ENCODE results near the genes B2M and SEMA6D.

- PRO-cap = no peak
Observed at GRCh38 chr15:44252376-44252754, 36.2 kb upstream of the GOLM2 start.

- PRO-cap = unidirectional peak, minus-strand start at chr15:44296752
Observed at GRCh38 chr15:44296575-44297039, 8.1 kb downstream of the GOLM2 start.

GRCh38 chr15:44565117-44565996 is 28.4 kb downstream of the EIF3J start:
- PRO-cap = no peak

- PRO-cap = unidirectional peak, plus-strand start at chr15:44683497
Observed at GRCh38 chr15:44683175-44683769, 19.8 kb upstream of the SPG11 start.

- PRO-cap = bidirectional peak, plus-strand start at chr15:44711517, minus-strand start at chr15:44711341; bidirectional peak, plus-strand start at chr15:44712171, minus-strand start at chr15:44711881
Observed at GRCh38 chr15:44711468-44712361, at the start of gene B2M. Gene B2M (plus strand): TSS chr15:44711517.

DNA sequence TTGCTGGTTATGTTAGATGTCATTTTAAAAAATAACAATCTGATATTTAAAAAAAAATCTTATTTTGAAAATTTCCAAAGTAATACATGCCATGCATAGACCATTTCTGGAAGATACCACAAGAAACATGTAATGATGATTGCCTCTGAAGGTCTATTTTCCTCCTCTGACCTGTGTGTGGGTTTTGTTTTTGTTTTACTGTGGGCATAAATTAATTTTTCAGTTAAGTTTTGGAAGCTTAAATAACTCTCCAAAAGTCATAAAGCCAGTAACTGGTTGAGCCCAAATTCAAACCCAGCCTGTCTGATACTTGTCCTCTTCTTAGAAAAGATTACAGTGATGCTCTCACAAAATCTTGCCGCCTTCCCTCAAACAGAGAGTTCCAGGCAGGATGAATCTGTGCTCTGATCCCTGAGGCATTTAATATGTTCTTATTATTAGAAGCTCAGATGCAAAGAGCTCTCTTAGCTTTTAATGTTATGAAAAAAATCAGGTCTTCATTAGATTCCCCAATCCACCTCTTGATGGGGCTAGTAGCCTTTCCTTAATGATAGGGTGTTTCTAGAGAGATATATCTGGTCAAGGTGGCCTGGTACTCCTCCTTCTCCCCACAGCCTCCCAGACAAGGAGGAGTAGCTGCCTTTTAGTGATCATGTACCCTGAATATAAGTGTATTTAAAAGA is 2.1 kb downstream of the B2M start:
- PRO-cap = no peak

- PRO-cap = no peak
Observed at GRCh38 chr15:44882413-44882866, 74.0 kb upstream of the TERB2 start.

DNA sequence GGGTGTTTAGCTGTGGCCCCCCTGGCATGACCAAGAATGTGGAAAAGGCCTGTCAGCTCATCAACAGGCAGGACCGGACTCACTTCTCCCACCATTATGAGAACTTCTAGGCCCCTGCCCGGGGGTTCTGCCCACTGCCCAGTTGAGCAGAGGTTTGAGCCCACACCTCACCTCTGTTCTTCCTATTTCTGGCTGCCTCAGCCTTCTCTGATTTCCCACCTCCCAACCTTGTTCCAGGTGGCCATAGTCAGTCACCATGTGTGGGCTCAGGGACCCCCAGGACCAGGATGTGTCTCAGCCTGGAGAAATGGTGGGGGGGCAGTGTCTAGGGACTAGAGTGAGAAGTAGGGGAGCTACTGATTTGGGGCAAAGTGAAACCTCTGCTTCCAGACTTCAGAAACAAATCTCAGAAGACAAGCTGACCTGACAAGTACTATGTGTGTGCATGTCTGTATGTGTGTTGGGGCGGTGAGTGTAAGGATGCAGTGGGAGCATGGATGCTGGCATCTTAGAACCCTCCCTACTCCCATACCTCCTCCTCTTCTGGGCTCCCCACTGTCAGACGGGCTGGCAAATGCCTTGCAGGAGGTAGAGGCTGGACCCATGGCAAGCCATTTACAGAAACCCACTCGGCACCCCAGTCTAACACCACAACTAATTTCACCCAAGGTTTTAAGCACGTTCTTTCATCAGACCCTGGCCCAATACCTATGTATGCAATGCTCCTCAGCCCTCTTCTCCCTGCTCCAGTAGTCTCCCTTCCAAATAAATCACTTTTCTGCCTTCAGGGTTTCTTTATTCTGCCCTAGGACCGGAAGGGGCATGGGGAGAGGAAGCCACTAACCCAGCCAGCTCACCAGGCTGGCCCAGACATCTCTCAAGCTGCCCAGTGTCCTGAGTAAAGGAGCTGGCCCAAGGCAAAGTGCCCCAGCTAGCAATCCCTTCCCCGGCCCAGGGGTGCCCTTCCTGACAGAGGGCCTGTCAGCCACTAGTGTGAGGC is 22.7 kb downstream of the SHF start:
- PRO-cap = no peak

GRCh38 chr15:45234427-45235140 is 17.4 kb upstream of the SLC28A2 start:
- PRO-cap = no peak

GRCh38 chr15:45401396-45401990 is 643 bp upstream of the SPATA5L1 start:
- PRO-cap = no peak

DNA sequence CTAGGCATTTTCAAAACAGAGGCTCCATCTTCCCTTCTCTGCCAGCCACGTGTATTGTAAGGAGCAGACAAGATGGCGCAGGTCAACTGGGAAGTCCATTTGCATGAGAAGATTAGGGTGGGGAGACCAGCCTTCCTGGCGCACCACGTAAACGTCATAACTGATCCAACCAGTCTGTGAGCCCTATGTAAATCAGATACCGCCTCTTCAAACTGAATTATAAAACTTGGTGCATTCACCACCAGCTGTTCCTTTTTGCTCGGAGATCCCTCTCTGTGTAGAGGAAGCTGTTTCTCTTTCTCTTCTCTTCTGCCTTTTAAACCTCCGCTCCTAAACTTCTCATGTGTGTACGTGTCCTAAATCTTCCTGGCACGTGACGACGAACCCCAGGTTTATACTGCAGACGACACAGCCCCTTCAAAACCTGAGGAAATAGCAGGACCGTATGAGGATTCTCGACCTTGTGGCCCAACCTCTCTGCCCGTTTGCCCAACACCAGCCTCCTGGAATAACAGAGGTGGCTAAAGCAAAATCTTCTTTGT is 26.4 kb upstream of the SLC30A4 start:
- PRO-cap = no peak

DNA sequence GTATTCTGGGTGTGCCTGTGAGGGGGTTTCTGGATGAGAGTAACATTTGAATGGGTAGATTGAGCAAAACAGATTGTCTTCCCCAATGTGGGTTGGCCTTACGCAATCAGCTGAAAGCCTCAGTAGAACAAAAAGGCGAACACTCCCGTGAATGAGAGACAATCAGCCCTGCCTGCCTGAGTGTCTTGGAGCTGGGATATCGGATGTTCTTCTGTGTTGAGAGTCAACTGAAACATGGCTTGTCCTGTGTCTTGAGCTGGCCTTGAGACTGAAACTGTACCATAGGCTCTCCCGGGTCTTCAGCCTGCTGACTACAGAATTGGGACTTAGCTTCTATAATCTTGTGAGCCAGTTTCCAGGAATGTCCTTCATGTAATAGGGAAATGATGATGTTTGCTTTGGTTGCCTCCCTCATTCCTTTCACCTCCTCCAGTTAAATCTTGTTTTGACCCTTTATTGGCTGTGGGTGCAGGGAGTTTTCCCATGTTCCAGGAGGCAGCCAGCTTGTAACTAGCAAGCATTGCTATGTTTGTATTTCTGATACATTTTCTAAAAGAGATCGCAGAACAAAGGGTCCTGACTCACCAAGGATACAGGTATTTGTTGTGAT is 10.7 kb downstream of the SQOR start:
- PRO-cap = no peak

DNA sequence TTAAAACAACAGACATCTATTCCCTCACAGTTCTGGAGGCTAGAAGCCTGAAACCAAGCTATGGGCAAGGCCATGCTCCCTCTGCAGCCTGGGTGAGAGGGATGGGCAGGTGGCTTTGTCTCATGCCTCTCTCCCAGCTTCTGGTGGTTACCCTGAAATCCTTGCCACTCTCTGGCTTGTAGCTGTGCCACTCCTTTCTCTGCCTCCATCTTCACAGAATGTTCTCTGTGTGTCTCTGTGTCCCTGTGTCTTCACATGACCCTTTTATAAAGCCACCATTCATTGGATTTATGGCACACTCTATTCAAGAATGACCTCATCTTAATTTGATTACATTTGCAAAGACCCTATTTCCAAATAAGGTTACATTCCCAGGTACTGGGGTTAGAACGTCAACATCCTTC is 24.6 kb downstream of the SQOR start:
- PRO-cap = no peak

DNA sequence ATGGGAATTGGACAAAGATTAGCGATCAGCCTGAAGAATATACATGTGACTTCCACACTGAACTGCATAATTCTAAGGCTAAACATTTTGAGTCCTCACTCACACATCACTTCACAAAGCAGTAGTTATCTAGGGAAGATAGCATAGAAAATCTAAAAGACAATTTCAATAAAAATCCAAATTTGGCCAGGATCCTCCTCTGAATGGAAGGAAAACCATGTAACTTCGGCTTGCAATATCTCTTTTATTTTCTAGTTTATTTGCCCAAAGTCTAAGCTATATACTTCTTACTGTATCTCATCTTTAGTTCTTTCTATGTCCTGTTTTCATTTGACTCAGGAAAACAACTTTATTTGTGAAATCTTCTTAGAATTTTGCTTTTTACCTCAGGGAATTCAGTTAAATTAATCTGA is 837.8 kb downstream of the SQOR start:
- PRO-cap = no peak

GRCh38 chr15:47332179-47332430 is 385.2 kb upstream of the SEMA6D start:
- PRO-cap = no peak

DNA sequence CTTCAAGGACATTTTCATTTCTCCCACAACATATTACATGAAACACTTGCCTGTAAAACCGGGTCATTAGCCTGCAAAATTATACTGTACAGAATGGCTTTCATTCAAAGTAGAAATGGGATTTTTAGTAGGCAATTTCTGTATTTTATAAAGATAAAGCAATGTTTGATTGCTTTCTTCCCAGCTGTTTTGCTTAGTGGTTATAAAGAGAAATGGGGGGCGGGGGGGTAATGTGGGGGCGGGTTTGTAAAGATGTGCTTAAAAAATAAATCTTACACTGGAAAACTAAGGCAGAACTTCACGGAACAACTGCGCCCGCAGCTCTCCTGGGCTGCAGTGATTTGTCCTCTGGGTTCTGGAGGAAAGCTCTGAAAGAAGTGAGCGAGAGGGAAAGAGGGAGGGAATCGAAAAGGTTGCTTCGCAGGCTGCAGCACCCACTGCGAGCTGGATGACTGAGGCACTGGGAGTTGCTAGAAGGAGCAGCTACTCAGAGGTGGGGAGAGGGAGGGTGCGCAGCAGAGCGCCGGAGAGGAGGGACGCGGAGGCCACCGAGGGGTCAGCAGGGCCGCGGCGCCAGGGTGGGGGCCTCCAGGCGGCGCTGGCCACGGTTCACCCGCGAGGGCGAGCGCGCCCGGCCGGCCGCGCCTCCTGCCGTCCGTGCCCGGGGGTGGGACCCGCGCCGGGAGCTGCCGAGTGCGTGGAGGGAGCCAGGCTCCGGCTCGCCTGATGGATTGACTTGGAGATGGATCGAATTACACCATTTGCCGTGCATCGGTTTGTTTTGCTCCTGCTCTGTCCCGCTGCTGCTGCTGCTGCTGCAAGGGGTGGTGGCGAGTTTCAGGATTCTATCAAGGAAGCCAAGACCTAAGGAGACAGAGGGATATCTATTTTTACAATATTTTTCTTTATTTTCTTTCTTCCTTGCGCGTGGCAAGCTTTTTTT is at the start of gene SEMA6D:
SEMA6D (plus strand) TSS at position 795 of the 943 bp plus-strand sequence.
- PRO-cap = no peak

GRCh38 chr15:48536643-48537330 is 108.7 kb downstream of the FBN1 start:
- PRO-cap = no peak

GRCh38 chr15:48565867-48566382 is 79.6 kb downstream of the FBN1 start:
- PRO-cap = no peak

- PRO-cap = no peak
Observed at GRCh38 chr15:48671375-48671736, 25.8 kb upstream of the FBN1 start.

DNA sequence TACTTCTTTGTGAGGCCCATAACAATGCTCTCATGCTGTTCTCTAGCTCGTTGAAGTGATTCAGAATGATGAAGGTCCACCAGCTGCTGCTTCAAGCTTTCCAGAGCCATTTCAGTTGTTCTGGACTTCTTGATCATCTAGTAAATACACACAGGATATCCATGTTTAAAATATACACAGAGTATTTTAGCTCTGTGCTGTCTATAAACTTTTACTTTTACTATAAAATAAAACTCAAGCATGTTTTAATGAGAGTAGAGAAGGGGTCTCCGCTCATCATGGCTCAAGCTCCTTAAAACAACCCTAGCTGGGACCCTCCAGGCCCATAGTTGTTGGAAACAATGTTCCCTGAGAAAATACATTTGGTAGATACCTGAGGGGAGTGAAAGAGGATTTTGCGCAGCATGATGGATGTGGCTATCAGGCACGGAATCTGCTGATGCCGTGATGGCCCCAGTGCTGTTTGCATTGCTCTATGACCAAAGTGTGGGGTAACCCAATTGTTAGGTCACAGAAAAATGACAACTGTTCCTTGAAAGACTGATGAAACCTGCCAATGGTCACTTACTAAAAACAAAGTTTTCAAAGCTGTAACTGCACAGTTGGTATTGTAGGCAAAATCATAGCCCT is 21.9 kb downstream of the CEP152 start:
- PRO-cap = no peak

Data from REH cell (cell line).